Mesangial cell (primary cell): ENCODE measurements around the genes KRBOX1 and ZNF445.

GRCh38 chr3:42871642-42872533, 3.8 kb downstream of the CYP8B1 start:
- RAMPAGE, long total RNA = no peak

- RAMPAGE, long total RNA = no peak
Measured at GRCh38 chr3:42872592-42873174, 3.0 kb downstream of the CYP8B1 start.

DNA sequence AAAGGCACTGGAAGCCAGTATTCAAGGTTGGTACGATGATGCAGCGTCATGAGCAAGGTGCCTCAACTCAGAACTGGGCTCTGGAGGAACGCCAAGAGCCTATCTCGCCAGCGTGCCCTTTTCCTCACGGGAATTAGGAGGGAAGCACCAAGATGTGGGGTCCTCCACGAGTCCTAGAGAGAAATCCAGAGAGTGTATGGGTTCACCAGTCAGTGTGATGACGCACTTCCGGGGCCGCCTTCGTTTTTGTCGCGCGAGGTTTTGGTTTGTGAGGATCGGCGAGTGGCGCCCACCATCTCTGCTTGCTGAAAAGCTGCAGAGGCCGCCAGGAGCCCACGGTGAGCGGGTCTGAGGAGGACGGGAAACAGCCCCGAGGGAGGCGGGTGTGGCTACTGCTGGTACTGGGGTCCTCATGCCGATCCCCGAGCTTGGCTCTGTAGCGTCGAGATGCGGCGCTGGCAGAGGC, at the start of gene KRBOX1:
Gene KRBOX1 (plus strand): TSS at position 269 of the 466 bp plus-strand sequence.
- RAMPAGE, long total RNA = start-site peak on the plus strand centred at position 280 of the sequence, 58 bp wide, 240 reads

GRCh38 chr3:43287679-43287876, 1.2 kb downstream of the SNRK start:
- RAMPAGE, long total RNA = no peak

DNA sequence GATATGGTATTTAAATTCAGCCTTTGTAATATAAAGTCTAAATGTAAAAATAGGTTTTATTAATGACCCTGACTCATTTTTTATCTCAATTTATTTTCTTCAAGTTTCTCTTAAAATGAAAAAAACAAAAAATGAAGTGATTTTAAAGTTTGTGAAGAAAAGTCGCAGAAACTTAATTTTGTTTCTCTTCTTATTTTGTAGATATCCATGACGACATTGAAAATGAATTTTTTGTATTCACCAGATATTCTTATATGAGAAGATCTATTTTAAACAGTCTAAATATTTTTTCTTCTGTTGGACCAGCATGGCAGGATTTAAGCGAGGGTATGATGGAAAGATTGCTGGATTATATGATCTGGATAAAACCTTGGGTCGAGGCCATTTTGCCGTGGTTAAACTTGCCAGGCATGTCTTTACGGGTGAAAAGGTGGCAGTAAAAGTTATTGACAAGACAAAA, 16.6 kb downstream of the SNRK start:
- RAMPAGE, long total RNA = no peak

DNA sequence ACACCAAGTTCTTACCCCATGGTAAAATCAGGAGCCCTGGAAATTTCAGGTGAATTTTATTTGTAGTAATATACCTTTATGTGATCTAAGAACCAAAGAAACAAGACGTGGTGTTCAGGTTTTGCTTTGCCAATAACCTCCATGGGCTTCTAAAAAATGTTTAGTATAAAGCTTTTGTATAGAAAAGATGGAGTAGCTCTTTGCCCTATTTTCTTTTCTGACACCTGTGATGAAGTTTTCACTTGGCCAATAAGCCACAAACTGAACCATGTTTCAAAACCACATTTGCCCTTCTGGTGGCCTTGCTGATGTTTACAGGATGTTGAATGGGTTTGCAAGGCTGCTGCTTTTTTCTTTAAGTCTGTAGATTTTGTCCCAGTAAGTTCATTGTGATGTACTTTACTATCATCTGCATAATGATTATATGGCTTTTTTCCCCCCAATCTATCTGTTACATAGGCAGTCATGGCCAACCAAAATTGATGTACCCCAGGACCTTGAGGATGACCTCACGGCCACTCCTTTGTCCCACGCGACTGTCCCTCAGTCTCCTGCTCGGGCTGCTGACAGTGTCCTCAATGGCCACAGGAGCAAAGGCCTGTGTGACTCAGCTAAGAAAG, 60.6 kb downstream of the SNRK start:
- RAMPAGE, long total RNA = no peak

DNA sequence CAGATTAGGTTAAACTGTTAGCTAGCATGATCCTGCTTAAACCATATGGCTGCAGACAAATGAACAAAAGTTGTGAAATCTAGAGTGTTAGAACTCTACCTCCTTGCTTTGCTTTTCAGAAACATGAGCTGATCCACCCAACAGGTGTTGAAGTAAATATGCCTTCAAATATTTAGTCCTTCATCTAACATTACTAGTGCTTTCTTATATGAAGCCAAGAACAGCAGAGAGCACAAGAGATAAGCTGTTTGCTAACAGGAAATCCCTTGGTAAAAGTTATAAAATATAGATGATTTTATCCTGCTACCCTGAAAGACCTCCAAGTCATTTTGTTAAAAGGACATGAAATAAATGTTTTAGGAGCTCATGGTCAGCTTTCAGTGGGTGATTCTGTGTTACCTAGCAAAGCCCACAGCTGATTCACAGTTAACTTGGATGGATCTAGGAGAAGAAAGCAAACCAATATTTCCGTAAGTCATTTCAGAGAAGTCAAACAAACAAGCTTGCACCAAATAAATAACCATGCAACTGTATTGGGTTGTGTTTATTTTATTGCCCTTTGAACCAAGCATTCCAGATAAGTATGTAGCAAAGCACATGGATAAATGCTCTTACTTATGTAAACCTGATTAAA, 102.8 kb downstream of the SNRK start:
- RAMPAGE, long total RNA = no peak

- RAMPAGE, long total RNA = no peak
Measured at GRCh38 chr3:43490400-43491534, 131.0 kb downstream of the ANO10 start.

- RAMPAGE, long total RNA = no peak
Measured at GRCh38 chr3:43737133-43737781, 46.5 kb downstream of the ABHD5 start.

DNA sequence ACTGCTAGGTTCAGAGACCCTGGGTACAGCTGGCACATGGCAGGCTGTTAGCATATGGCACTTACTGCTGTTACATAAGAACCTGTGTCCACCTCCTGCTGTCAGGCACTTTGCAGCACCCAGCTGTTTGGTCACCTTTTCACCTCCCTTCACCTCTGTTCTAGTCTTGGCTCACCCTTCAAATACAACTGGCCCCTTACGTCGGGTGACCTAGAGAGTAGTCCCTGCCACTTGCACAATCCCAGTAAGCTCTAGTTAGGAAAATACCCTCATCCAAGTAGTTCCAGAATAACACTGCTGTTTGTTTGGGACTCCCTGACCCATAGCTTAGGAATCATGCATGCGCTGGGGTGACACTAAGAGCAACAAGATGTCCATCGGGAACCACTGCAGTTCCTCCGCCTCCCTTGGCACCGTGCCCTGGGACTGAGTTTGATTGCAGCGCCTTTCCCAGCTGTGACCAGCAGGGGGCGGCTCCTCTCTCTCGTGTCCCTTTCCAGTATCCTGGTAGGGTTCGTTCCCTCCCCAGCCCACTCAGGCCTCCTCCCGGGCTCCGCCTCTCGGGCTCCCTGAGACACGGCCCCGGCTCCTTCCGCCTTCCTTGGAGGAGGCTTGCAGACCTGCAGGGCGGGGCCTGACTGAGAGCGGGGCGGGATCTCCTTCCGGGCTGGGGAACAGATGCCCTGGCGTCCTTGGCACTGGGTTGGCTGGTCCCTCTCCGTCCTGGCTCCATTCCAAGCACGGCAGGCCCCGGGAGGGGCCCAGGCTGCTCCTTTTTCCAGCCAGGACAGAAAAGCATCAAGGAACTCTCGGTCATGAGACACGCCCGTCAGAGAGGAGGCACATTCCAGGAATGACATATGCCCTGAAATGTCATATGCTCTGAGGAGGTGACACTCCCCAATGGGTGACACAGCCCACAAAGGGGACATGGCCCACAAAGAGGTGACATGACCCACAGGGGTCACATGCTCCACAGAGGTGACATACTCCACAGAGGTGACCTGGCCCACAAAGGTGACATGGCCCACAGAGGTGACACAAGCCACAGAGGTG, 78.7 kb downstream of the ABHD5 start:
- RAMPAGE, long total RNA = no peak

GRCh38 chr3:43872780-43873391, 182.1 kb downstream of the ABHD5 start:
- RAMPAGE, long total RNA = no peak

DNA sequence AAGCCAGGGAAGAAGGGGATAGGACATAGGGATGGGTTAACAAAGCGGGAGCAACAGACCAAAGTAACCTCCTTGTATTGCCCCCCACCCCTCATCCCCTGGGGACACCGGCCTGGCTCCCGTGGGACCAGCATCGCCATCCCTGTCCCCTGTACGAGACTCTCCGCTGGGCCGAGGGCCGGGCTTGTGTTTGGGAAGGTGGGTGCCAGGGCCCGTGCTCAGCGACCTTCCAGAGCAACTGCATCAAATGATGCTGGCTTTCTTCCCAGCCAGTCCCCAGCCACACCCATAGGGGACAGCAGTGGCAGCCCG, 203.9 kb downstream of the ABHD5 start:
- RAMPAGE, long total RNA = no peak

DNA sequence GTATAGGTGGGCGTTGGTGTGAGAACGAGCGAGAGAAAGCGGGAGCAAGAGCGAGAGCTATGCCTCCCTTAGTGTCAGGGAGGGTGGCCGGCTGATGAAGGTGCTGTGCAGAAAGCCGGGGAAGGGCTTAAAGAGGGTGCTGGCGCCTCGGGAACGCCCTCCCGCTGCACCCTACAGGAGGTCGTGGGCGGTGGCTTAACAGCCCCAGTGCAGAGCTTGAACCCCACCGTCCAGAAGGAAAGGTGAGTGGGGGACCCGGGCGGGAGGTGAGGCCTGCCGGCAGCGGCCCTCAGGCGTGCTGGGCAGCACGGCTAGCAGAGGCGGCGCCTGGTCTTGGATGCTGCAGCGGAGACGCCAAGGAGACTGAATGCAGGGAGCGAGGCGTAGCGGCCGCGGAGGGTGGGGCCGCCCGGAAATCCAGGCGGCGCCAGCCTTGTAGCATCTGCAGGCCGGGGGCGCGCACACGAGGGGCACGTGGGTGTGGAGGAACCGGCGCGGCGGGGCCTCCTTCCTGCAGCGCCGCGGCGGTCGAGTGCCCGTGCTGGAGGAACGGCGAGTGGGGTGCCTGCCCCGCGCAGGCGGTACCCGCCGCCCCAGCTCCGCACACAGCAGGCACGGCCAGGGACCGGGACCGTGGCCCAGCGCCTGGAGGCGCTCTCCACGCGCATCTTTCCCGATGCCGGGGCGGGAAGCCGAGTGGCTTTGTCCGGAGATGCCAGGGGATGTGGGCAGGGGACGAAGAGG, 246.7 kb upstream of the TOPAZ1 start:
- RAMPAGE, long total RNA = no peak

- RAMPAGE, long total RNA = no peak
Measured at GRCh38 chr3:44477159-44478216, at the start of gene ZNF445. TSS of gene ZNF445 (minus strand) at chr3:44477670.

GRCh38 chr3:44650665-44651281, 2.2 kb downstream of the ZNF35 start:
- RAMPAGE, long total RNA = no peak

GRCh38 chr3:44838084-44838606, 23.6 kb upstream of the TMEM42 start:
- RAMPAGE, long total RNA = no peak

DNA sequence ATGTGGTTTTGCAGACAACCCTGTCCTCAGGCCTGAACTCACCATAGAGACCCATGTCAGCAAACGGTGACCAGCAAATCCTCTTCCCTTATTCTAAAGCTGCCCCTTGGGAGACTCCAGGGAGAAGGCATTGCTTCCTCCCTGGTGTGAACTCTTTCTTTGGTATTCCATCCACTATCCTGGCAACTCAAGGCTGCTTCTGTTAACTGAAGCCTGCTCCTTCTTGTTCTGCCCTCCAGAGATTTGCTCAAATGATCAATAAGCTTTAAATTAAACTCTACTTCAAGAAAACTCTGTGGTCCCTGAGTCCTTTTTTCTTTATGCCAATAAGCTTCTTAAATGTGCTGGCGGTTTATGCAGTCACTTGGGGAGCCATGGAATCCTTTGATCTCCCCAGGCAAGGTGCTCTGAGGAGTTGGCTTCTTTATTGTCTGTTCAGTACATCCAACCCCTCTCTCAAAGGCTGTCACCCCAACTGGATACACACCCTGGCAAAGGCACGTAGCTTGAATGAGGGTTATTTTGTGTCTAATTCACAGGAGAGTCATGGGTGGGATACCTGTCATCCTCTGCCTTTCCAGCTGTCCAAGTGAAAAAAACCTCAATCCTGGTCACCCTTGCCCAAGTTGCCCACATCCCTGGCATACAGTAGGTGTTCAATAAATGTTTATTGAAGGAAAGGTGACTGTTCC, 40.0 kb downstream of the TGM4 start:
- RAMPAGE, long total RNA = no peak

DNA sequence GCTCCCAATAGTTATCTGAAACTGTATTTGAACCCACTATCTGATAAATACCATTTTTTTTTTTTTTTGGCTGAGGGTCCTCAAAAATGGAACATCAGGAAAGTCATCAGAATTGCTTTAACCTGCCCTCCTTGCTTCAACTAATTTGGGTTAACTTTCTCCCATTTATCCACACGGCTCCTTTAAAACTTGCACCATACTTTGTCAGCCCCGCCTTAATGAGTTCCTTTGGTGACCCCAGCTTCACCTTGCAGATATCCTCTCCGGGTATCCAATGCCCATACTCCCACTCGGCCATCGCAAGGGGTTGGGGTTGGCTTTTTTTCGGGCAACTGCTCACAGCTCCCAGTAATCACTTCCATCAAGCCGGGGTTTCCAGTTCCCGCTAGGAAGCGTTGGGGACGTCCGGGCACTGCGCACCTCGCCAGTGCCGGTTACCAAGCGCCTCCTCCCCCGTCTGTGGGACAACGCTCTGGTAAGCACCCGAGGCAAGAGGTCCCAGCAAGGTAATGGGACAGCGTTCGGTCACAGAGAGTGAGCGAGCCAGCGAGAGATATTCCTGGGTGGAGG, 887 bp downstream of the ZDHHC3 start:
- RAMPAGE, long total RNA = no peak

- RAMPAGE, long total RNA = no peak
Measured at GRCh38 chr3:45010966-45011616, 15.0 kb upstream of the CLEC3B start.

GRCh38 chr3:45045792-45046284, 19.7 kb downstream of the CLEC3B start:
- RAMPAGE, long total RNA = no peak